ENCODE measurements around a stretch of chr22.

DNA sequence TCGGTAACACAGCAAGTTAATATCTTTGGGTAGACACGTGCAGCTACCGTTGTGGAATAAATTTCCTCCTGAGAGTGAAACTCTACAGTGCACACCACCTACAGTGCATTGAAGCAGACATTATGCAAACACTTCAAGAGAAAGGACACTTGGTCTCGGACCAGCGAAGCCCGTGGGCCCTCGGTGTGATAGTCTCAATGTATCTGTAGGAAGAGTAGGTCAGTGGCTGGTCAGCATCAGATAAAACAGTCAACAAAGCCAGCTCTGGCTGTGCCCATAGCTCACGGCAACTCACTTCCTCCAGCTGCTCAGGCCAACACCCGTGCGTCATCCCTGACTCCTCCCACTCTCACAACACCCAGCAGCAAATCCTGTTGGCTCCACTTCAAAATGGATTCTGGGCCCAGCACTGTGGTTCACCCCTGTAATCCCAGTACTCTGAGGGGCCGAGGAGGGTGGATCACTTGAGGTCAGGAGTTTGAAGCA, 14.4 kb upstream of the SERHL2 start:
- RRBS, 2 experiments = no CpG with 5 or more reads among the region's 11 CpGs

DNA sequence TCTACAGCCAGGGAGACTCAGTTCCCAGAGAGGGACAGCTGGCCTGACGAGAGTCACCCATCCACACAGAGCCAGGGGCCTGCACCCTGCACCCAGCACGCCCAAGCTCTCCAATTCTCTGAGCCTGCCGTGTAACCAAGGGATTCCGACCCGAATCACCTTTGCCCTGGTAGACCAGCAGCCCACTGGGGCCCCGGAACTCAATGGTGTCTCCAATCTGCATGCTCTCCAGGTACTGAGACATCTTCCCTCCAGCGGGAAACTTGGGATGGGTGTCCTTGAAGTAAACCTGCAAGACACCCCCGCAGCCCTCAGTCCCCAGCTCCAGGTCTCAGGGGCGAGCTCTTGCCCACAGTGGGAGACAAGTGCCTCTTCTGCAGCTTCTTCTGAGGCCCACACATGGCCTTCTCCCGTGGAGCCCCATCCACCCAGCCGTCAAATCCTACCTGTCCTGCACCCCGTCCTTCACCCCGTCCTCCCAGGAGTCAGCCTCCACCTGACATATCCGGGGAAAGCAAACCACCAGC, 12.3 kb downstream of the ATP5MGL start:
- RRBS, 2 experiments = no CpG with 5 or more reads among the region's 14 CpGs

- RRBS, 2 experiments = no CpG with 5 or more reads among the region's 8 CpGs
Measured at GRCh38 chr22:42655745-42656193, 6.6 kb upstream of the CYB5R3 start.

- RRBS, 2 experiments = 45 to 52% methylated on average over 2 of the region's 20 CpGs
Measured at GRCh38 chr22:42688269-42689007, 32.2 kb downstream of the A4GALT start.

DNA sequence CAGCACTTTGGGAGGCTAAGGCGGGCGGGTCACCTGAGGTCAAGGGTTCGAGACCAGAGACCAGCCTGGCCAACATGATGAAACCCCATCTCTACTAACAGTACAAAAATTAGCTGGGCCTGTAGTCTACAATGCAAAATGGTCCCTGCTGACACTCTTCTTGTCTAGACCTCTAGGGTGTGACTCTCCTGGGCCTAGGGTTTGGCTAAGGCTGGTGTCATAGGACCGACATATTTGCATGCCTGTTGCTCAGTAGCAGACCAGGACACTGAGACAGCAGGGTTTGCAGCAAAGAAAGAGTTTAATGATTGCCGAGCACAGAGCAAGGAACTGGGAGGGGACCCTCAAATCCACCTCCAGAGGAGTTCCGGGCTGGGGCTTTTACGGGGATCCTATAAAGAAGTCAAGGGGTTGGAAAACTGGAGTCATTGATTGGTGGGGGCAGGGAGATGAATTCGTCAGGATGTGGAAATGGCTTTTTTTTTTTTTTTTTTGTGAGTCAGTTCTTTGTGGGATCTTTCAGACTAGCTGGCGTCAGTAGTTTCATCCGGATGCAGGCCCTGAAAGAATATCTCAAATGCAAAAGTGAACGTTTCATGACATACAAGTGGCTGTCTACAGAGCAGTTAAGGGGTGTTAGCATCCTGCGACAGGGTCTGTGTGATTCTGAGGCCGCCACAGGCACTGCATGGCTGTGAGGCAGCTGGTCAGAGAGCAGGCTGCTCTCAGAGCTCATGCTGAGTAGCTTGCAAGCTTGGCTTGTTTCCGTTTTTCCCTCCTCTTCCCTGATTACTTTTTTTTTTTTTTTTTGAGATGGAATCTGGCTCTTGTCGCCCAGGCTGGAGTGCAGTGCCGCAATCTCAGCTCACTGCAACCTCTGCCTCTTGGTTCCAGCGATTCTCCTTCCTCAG, 27.3 kb upstream of the A4GALT start:
- RRBS, 2 experiments = no CpG with 5 or more reads among the region's 17 CpGs

GRCh38 chr22:42794575-42795350, 62.3 kb downstream of the ARFGAP3 start:
- RRBS, 2 experiments = 84% methylated on average over 4 of the region's 20 CpGs; no CpG with 5 or more reads in 1 of the 2 experiments

DNA sequence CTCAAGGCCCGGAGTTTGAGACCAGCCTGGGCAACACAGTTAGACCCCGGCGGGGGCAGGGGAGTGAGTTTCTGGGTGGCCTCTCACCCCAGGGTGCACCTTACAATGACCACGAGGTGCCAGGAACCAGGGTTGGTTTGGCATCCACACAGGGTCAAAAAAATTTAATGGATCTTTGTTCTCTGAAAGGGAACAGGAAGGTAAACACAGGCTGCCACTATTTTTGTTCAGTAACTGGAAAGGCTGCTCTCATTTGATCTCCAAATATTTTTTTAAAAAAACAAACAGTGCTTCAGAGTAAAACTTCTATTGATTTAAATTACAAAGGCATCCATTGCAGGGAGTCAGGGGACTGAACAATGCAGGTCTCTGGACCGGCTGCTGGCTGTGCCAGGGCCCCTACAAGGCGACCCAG, 52.0 kb downstream of the ARFGAP3 start:
- RRBS, 2 experiments = 31 to 39% methylated on average over 2 of the region's 6 CpGs

DNA sequence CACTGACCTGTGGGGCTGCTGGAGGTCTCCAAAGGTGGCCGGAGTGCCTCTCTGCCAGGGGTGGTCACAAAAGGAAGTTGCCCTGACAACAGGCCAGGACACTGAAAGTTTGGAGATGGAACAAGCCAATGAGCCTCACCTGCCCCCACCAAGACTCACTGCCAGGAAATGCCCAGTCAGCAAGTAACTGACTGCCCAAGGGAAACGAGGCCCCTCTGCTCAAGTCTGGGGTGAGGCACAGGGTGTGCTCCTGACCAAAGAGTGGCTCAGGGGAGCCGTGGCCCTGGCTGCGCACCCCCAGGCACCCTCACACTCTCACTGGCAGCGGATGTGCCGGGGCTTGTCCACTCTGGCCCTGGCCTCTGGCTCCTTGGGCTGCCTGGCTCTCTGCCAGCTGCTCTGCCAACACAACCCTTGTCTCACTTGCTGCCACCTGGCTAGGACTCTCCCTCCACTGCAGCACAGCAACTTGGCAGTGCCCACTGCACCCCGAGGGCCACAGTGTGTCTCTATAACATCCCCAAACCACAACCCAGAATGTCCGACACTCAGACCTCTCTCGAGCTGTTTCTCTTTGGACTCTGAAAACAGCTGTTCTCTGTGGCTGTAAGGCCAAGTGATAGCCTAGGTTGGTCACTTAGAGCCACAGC, 51.5 kb downstream of the ARFGAP3 start:
- RRBS, 2 experiments = 33 to 43% methylated on average over 1 of the region's 9 CpGs

DNA sequence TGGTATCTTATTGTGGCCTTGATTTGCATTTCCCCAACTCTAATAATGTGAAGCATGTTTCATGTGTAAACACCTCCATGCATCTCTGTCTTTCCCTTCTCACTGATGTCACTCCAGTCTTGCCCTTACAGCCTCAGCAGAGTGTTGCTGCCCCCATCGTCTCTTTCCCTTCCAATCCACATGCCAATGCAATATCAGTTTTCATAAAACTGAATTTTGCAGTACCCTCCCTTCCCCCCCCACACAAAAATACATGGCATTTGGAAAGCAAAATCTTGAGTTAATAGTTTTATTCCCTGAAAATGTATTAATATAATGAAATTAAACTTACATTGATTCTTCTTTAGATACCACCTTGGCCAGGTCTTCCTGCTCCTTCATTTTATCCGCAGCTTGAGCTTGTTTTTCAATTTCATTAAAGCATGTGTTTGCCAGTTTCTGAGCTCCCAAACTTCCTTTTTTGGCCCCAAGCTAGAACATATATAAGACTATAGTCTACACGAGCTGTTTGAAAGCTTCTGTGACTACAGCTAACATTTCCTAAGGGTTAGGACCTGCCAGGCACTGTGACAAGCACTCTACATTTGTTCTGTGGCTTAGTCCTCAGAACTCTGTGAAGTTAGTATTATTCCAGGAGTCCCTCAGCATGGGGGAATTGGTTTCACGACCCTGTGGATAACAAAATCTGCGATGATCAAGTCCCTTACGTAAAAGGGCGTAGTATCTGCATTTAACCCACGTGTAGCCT, 35.0 kb downstream of the ARFGAP3 start:
- RRBS, 2 experiments = no CpG with 5 or more reads among the region's 8 CpGs

DNA sequence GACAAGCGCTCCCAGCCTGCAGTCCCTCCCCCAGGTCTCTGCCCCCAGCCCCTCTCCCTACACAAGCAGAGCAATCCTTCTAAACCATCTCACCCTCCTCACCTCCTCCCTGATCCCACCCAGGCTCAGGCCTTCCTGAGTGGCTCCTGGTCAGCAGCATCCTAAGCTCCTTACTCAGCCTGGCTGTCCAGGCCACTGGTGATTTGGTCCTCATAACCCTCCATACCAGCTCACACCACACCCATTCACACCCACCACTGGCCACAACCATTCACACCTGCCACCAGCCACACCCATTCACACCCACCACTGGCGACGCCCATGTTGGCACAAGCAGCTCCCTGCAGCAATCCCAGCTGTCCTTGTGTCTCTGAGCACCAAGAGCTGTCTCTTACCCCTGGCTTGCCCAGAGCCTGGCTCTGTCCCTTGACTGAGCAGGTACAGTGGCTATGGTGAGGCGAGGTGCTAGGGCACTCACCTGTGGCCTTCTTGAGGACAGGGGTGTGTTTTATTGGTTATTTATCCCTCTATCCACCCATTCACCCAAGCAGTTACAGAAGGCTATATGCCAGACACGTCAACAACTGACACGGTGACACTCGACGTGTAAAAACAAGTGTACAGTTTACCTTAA, 31.1 kb upstream of the ARFGAP3 start:
- RRBS, 2 experiments = no CpG with 5 or more reads among the region's 8 CpGs

- RRBS, 2 experiments = no CpG with 5 or more reads among the region's 7 CpGs
Measured at GRCh38 chr22:42895010-42895508, 38.0 kb upstream of the ARFGAP3 start.

- RRBS, 2 experiments = no CpG with 5 or more reads among the region's 11 CpGs
Measured at GRCh38 chr22:42895509-42896203, 38.6 kb upstream of the ARFGAP3 start.

- RRBS, 2 experiments = no CpG with 5 or more reads among the region's 8 CpGs
Measured at GRCh38 chr22:42929868-42930440, 72.9 kb upstream of the ARFGAP3 start.

- RRBS, 2 experiments = no CpG with 5 or more reads among the region's 5 CpGs
Measured at GRCh38 chr22:42931901-42932175, 74.8 kb upstream of the ARFGAP3 start.

DNA sequence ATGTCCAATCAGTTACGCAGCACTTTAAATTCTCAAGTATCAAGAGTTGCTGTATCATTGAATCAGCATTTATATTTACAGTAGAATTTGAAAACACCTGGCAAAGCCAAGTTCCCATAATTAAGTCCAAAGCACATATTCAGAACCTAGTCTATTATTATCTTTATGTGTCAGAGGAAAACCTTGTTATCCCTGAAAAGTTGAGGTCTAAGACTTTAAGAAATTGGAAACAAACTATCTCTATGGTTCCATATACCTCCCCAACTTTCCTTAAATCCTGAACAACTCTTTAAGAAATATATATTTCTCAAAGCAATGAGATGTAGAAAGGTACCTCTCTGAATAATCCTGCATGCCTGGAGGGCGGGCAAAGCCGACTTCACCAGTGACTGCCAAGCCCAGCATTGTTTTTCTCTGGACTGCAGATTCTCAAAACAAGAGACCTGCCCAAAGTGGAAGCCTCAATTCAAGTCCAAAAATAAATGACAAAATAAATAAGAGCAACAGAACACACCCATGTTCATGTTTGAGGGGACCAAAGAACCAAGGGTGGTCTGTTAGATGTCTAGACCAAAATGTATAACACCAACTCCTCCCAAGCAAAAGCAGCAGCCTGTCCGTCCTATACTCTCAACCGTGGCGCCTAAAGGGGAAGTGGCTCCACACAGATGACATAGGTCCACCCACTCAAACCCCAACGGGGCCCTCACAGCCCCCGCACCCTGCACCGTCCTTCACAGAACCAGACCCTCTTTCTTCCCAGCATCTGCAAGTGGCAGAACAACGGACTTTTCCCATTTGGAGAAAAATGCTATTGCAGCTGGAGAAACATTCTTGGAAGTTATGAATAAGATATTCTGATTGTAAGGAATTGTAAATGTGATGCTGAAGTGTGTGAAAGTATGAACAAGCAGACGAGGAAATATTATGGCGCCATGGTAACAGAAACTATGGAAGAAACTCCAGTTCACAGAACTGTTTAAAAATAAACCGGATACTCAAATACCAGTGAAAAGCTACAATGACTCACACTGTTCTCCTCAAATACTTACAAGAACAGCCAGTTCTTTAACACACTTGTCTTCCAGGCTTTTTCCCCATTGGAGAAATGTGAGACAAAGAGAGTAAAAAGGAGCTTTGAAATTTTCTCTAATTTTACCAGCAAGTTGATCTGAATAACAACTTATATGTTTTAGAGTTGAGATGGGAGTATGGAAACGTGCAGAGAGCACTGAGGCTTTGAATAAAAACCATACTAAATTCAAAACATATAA, 76.3 kb upstream of the ARFGAP3 start:
- RRBS, 2 experiments = no CpG with 5 or more reads among the region's 14 CpGs

GRCh38 chr22:42934247-42934911, 77.3 kb upstream of the ARFGAP3 start:
- RRBS, 2 experiments = no CpG with 5 or more reads among the region's 10 CpGs

DNA sequence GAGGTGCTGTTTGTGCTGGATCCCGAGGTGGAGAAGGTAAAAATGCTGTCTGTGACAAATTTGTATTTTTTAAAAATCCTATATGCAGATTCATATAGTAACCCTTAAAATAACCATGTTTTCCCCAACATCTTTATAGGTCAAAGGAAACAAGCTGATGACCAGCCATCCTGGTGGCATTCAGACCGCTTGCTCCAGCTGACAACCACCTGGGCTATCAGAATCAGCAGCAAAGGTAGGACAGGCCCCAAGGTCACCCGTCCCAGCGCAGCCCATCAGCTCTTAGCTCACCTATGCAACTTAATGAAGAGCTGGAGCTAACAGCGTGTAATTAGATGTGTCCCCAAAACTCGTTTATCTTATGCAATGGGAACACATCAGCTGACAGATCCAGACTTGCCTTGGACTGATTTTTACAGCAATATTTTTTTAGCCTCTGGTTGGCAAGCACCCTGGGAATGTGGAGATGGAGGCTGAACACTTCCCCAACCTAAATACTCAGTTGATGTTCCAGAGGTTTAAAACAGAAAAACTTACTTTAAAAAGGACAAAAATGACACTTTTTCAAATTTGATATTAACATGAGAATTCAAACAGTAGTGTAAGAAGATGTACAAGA, 76.0 kb downstream of the PACSIN2 start:
- RRBS, 2 experiments = no CpG with 5 or more reads among the region's 6 CpGs

- RRBS, 2 experiments = no CpG with 5 or more reads among the region's 7 CpGs
Measured at GRCh38 chr22:42947611-42948017, 67.3 kb downstream of the PACSIN2 start.

GRCh38 chr22:43003647-43004134, 11.3 kb downstream of the PACSIN2 start:
- RRBS, 2 experiments = no CpG with 5 or more reads among the region's 8 CpGs

GRCh38 chr22:43018404-43019124, 3.6 kb upstream of the PACSIN2 start:
- RRBS, 2 experiments = no CpG with 5 or more reads among the region's 9 CpGs

Measured in Panc1 (cell line).